AG04450 (cell line): ENCODE measurements around a stretch of chr10.

DNA sequence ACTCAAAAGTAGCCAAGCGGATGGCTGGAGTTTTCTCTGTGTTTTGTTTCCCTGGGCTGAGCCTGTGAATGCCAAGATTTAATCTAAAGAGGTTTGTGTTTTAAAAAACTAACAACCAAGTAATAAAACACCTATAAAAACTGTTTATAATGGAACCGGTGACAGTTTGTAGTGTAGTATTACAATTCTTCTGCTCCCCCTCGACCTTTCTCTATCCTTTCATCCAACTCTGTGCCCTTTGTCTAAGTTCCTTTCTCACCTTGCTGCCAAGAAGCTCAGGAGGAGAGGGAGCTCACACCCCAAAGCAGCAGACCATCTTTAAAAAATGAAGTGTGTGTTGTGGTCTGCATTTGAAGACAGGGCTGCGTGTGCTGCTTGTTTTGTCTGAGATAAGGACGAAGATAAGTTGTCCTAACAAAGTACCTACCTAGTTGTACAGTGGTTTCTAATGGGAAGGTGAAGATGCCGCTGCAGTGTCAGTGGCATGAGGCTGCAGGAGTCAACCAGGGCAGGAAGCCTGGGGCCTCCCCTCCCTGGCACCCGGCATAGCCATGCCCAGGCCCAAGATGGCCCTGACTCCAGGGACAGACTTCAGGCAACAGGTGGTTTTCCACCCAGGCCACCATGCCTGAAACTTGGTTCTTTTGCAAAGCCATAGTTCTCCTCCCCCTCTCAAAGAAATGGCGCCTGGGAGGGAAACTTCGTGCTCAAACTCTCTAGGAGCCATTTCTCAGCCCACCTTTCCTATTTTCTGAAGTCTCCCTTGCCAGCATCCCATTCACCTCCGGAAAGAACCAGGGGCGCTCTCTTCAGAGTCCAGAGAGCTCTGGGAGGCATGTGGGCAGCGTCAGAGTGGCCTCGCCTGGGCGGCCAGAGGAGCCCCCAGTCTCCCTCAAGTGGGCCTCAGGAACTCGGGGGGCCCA lies 2.3 kb upstream of the KAT6B start:
- CAGE, long polyA plus RNA: no peak
- RRBS: no CpG with 5 or more reads among the region's 15 CpGs

GRCh38 chr10:74827003-74827619 lies 711 bp downstream of the KAT6B start:
- CAGE, long polyA plus RNA: no peak
- RRBS: no CpG with 5 or more reads among the region's 24 CpGs

DNA sequence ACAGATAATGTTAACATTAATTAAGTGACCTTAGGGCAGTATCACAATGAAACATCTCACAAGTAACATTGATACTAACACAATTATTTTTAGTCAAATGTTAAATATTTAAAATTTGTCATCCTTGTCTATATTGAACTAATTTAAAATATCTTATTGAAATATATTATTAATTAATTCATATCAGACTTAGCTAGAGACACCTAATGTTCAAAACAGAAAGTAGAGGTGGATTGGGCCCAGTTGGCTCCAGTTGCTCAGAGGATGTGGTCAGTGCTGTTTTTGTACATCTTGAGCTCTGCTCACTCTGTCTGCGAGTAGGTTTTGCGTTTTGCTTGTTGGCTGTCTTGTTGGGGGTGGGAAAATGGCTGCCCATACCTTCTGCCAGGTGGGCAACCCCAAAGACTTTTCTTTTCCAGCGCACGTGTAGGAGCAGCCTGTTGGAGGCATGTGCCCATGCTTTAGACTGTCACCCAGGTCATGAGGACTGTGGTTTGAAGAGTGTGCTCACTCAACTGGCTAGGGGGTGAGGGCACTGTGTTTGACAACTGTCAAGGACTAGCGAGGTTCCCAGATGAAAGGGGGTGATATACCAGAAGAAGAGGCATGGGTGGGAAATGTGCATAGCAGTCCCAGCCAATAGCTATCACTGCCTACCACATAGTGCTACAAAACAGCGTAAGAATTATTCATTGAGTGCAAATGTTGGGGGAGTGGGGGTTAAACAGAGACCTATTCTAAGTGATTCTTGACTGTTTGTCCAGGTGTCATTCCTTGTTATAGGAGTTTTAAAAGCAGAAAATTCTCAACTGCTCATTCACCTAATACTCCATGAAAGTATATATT lies 73.9 kb downstream of the KAT6B start:
- CAGE, long polyA plus RNA: no peak
- RRBS: no CpG with 5 or more reads among the region's 6 CpGs

DNA sequence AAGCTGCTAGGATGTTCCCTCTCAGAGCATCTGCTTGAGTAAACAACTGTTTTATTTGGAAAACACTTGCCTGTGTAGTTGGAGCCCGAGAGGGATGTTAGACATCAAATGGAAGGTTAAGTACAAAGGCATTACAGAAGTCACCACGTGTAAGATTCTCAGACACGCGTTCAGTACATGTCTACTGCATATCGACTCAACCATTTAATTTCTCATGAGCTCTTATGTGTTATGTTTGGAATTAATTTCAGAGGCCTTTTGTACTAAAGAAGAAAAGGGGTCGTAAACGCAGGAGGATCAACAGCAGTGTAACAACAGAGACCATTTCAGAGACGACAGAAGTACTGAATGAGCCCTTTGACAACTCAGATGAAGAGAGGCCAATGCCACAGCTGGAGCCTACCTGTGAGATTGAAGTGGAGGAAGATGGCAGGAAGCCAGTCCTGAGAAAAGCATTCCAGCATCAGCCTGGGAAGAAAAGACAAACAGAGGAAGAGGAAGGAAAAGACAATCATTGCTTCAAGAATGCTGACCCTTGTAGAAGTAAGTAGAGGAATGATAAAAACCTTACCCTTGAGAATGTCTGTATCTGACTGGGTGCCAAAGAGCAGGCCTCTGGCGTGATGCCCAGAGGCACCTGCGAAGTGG lies 48.6 kb downstream of the DUSP29 start:
- CAGE, long polyA plus RNA: no peak
- RRBS: no CpG with 5 or more reads among the region's 10 CpGs

DNA sequence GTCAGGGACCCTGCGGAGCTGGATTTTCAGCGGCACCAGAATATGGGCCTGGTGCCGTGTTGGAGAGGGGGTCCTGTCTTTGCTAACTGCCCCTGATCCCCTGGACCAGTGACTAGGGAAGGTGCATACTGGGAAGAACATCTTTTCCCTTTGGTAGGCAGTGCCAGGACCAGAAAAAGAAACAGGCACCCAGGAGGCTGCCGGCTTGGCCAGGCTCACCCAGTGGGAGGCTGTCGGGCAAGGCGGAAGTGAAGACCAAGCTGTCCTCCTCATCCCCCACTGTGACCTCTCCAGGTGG lies 252 bp downstream of the DUSP13 start:
- CAGE, long polyA plus RNA: no peak
- RRBS: no CpG with 5 or more reads among the region's 6 CpGs

GRCh38 chr10:75398229-75399481 lies 2.9 kb downstream of the ZNF503 start:
- CAGE, long polyA plus RNA: no peak
- RRBS: 2% methylated on average over 39 of the region's 94 CpGs

- CAGE, long polyA plus RNA: no peak
- RRBS: no CpG with 5 or more reads among the region's 10 CpGs
Observed at GRCh38 chr10:75400775-75400876, 938 bp downstream of the ZNF503 start.

DNA sequence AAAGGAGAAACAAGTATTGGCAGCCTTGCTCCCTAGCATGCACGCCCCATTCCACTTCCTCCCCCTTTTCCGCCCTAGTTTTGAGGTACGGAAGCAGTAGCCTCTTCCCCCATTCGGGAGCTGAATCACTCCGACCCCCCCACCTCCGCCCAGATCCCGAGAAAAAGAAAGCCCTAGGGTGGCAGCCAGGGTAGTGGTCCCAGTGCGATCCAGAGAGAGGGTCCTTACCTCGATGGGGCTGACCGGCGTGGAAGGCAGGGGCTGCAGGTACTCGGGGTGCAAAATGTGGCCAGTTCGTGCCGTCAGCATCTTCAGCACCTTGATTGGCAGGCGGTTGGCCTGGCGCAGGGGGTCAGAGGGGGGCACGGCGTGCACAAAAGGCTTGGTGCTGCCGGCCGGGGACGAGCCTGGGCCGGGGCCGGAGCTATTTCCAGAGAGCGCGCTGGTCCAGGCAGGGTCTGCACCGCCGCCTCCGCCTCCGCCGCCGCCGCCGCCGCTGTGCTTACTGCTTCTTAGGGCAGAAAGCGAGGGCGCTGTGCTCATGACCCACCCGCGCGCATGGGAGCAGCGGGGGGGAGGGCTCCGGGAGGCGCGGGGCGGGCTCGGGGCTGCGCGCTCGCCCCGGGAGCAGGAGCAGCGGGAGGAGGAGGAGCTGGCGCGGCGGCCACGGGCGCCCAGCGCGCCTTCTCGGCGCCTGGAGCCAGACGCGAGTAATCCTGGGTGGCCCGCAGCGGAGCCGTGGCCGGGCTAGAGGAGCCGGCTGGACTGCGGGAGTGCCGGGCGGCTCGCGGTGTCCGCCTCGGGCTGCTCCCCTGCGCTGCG lies 476 bp downstream of the ZNF503 start:
- CAGE, long polyA plus RNA: no peak
- RRBS: 2% methylated on average over 19 of the region's 75 CpGs

DNA sequence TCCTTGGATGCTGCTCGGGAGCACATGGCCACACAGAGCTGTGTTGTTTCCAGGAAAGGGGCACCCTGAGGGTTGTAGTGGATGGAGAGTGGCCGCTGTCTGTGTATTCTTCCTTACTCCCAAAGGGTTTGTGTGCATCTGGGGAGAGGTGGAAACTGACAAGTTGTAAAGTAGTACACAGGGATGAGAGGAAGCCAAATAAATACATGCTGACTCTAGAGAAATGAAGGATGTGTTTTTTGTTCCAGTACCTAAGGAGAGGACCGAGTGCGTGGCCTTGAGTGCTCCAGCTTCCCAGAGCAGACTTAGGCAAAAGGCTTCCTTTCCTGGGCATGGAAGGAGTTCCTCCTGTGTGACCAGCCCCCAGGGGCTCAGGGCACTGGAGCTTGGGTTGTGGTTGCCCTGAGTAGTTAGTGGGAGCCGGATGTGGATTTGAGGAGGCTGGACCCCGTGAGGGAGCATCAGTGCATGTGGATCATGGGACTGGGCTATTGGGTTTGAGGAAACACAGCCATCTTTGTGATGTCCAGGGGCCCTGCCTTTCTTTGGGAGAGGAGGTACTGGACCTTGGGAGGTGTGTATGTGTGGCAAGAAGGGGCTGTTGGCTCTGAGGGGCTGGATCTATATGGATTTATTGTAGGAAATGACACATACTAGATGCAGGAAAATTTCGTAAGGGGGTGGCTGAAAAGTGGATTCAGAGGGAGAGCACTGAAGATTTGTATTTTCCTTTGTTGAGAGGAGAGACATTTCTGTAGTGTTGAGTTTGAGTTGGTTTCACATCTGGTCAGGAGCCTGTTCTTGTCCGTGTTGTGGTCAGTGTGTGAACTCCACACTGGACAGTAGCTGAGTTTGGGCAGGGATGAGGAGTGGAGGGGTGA lies 8.4 kb downstream of the LRMDA start:
- CAGE, long polyA plus RNA: no peak
- RRBS: no CpG with 5 or more reads among the region's 8 CpGs

GRCh38 chr10:75498654-75499029 lies 67.2 kb downstream of the LRMDA start:
- CAGE, long polyA plus RNA: no peak
- RRBS: no CpG with 5 or more reads among the region's 3 CpGs

- CAGE, long polyA plus RNA: no peak
- RRBS: no CpG with 5 or more reads among the region's 4 CpGs
Observed at GRCh38 chr10:75621539-75621965, 190.1 kb downstream of the LRMDA start.

DNA sequence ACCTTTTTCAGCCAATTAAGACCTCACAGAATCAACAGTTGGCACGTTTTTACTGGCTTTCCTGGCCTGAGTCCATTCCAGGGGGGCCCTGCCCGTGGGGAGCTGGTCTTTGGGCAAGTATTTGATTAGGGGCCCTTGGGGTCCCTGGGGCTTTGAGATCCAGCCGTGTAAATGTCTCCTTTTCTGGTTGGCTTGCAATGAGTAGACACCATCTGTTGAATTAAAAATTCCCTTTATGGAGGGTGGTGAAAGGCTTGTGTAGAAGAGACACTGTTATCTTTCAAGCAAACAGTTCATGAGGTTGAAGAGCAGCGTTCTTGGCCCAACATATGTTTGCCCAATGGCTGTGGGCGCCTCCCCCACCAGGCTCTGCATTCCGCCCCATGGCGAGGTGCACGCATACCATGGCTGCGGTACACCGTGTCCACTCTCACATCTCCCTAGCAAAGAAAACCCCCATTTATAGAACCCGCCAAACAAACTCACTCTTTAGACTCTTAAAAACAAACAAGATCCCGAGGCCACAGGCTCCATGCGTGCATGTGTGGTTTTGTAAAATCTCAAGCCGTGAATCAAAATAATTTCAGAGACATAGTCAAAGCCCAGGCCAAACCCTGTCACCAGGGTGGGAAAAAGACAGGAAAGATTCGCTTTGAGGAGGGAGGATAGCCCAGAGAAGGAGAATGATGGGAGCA lies 593.3 kb downstream of the LRMDA start:
- CAGE, long polyA plus RNA: no peak
- RRBS: no CpG with 5 or more reads among the region's 15 CpGs

DNA sequence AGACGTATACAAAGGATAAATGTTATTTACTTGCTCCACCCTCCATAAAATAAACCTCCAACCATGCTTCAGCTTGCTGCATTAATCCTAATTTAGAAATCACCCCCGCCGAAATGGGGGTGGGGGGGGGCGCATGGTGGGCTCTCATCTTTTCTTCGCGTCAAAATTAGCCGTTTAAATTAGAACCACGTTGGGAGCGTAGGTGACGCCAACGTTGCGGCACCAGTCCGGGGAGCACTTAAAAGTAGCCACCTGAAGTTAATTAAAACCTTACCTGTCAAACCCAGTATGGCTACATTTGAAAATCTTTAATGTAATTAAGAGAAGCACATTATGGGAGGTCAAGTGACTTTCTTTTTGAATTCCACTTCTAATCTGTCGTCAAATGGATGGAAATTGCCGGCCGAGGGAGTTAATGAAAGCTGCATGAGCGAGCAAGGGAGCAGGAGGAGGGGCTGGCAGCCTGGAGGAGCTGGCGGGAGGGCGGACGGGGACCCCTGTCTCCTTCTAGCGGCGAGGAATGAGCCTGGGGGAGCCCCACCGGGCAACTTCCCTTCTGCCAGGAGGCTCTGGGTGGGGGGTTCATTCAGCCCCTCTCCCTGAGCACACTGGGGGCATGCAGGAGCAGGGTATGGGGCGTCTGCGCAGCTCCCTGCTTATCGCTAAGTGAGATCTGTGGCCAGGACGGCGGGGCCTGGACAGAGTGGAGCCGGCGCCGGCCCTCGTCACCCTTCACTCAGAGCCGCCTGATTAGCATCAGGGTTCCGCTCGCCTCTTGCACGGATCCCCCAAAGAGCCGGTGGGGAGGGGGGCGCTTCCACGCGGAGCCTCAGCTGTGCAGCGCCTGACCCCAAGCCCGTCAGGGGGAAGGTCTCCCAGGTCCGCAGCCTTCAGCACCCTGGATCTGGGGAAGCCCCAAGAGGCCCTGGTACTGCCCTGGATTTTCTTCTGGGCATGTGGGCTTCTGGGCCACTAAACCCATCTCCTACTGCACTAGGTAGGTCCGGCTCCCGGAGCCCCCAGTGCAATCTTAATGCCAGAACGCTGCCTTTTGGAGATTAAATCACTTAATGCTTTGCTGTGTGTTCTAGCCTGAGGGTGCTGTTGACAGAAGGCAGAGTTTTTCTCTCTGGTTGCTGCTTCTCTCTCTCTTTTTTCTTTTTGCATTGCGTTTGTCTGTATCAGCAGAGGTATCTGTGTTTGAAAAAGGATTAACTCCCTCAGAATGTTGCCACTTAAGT lies 680.7 kb downstream of the LRMDA start:
- CAGE, long polyA plus RNA: no peak
- RRBS: 27% methylated on average over 7 of the region's 47 CpGs

DNA sequence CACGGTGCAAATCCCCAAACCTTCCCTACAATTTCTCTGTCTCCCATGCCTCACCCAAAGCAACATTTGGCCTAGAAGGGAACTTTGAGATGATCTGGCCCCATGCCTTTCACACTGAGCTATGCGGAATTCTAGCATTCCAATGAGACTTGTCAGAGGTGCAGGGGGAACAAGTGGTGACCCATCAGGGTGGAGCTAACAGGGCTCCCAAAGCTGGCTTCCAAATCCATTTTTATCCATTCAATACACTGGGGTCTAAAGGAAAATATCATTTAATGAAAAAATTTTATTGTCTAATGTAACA lies 1000.9 kb downstream of the LRMDA start:
- CAGE, long polyA plus RNA: no peak
- RRBS: no CpG with 5 or more reads among the region's 2 CpGs

GRCh38 chr10:76436632-76437147 lies 1005.3 kb downstream of the LRMDA start:
- CAGE, long polyA plus RNA: no peak
- RRBS: no CpG with 5 or more reads among the region's 3 CpGs

DNA sequence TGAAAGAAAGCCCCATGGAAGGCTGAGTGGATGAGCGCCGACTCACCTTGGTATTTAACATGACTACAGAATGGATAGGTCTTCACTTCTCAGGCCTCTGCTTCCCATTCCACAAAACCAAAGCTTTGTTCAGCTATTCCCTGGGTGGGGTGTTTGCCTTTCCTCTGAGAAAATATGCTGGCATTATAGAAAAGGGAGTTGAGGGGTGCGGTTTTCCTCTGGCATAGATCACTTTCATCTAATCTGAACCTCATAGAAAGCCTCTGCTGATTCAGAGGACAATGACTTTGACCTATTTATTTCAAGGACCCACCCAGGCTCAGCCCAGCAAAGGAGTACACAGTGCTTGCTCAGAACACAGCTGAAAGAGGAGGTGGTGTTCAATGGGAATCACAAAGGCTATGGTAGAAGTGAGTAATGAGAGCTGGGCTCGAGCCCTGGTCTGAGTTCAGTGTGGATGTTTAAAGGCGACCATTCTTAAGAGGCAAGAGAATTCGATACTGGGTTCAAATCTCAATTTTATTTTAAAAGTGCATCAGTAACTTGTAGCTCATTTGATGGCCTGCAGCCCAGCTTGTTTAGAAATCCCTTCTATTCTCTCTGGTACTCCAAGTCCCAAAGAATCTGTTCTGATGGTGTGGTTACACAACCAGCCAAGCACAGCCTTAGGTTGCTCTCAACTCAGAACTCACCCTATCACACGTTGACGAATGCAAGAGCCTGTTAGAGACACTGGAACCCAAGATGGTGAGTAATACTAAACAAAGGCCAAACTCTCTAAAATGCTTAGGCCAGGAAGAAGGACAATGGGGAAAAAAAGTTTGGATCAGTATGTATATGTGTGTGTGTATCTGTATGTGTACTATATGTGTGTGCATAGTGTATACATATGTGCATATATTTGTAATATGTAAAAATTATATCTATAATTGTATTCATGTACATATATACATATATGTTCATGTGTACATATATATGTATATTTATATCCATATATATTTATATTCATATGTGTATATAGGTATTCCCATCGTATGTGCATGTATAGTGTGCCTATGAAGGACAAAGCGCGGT lies 1012.9 kb downstream of the LRMDA start:
- CAGE, long polyA plus RNA: no peak
- RRBS: no CpG with 5 or more reads among the region's 11 CpGs

GRCh38 chr10:76524095-76524459 lies 1092.7 kb downstream of the LRMDA start:
- CAGE, long polyA plus RNA: no peak
- RRBS: no CpG with 5 or more reads among the region's 11 CpGs

DNA sequence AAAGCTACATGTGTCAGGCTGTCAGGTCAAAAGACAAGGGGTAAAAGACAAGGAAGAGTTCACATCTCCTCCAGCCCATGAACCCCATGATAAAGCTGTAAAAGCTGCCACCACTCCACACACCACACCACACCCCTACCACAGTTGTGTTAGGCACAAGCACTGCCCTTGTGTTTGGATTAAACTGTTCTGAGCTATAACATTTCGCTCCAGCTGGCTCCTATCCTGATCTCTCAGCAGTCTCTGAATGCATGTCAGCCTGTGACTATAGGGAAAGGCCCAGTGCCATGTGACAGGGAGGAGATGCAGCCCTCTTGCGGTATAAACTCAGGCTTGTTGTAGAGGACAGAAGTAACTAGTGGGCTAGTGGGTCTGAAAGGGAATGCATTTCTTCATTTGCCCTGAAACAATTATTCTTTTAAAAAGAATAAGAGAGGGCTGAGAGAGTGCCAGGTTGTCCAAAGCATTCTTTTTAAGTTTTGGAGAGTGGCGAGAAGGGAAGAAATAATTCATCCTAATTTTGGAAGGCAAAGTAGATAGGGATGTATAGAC lies 394.5 kb downstream of the KCNMA1 start:
- CAGE, long polyA plus RNA: no peak
- RRBS: no CpG with 5 or more reads among the region's 3 CpGs

DNA sequence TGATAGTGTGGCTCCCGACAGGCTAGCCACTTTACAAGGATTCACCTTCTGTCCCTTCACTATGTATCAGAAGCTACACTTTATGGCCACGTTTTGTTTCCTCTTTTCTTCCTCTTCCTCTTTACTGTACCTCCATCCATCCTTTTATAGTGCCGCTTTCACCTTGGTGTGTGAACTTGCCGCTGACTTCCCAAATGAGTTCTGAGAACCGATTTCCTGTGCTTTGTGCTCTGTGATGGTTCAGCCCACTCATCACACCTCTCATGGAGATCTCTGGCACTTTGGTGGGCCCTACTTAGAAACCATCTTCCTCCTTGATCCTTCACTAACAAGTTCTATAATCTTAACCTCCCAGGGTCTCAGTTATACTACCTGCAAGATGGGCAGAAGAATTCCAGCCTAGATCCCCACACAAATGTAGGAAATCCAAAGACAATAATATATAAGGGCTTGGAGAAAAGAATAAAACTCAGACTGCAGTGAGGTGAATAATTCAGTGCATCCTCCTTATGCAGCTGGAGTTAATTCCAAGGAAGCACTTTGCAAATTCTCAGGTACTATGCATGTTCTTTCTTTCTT lies 272.0 kb downstream of the KCNMA1 start:
- CAGE, long polyA plus RNA: no peak
- RRBS: no CpG with 5 or more reads among the region's 5 CpGs

DNA sequence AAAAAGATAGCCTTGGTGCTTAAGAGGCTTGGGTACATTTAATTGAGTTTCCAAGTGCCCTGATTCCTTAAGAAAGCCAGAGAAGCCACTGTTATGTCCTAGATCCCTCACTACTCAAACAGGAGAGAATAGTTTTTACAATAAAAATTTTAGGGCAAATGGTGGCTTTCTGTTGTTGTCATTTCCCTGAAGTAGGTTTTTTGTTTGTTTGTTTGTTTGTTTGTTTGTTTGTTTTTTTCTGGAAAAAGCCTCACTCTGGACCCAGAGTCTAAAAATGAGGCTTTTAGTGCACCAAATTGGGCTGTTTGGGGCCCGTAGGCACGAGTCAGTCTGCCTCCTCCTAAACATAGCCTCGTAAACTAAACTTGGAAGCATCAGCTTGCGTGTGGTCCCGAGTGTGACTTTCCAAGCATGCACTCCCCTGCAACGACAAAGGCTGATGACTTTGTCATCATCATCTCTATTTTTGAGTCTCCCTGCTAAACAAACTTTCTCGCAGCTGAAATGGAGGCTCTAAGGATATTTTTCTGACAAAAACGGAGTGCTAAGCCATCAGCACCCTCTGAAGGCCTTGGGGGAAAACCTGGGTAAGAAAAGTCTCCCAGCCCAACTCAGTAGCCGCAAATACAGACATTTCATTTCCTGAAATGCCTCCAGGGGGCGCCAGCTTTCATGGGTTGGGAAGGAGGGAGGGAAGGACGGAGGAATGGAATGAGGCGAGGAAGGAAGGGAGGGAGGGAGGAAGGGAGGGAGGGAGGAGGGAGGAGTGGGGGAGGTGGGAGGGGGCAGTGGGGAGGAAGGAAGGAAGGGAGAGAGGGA lies 246.0 kb downstream of the KCNMA1 start:
- CAGE, long polyA plus RNA: no peak
- RRBS: no CpG with 5 or more reads among the region's 12 CpGs